ReNcell CX (cell line): ENCODE measurements around a stretch of chr2.

- PRO-cap = no peak
Observed at GRCh38 chr2:176477371-176477734, 208.1 kb downstream of the MTX2 start.

GRCh38 chr2:176495135-176495564 is 225.9 kb downstream of the MTX2 start:
- PRO-cap = no peak

- PRO-cap = no peak
Observed at GRCh38 chr2:176643678-176644140, 374.5 kb downstream of the MTX2 start.

- PRO-cap = no peak
Observed at GRCh38 chr2:176743866-176744484, 468.6 kb upstream of the HNRNPA3 start.

DNA sequence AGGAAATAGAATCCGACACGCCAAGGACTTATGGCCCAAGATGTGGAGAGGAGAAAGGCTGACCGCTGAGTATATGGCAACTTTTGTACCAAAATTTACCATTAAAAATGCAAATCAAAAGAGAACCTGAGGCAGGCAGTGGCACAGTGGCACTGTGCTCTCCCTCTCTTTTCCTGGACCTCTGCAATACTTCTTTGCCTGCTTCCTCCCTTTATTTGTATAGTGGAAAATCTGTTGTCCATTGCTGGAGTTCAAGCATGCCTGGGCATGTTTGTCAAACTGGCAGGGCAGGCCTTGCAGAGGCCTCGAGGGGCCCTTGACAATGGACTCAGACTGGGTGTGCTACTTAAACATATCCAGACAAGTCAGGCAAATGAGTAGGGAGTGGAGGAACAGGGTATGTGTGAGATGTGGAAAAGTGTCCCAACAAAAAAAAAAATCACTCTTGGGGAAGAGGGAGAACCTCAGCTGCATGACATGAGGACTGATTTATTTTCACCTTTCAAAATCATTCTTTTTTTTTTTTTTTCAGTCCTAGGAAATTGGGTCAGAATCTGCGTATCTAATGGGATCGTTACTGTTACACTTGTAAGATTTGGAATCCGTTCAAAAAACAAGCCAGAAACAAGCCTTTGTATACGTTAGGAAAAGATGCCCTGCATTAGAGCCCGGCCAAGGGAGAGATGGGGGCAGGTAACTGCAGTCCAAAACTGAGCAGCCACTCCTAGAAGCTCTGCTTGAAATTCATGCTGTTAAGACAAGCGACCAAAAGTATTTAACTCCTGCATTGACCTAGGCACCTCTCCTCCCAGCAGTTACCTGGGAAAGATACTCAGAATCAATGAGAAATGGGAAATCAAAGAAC is 42.3 kb upstream of the HNRNPA3 start:
- PRO-cap = no peak

DNA sequence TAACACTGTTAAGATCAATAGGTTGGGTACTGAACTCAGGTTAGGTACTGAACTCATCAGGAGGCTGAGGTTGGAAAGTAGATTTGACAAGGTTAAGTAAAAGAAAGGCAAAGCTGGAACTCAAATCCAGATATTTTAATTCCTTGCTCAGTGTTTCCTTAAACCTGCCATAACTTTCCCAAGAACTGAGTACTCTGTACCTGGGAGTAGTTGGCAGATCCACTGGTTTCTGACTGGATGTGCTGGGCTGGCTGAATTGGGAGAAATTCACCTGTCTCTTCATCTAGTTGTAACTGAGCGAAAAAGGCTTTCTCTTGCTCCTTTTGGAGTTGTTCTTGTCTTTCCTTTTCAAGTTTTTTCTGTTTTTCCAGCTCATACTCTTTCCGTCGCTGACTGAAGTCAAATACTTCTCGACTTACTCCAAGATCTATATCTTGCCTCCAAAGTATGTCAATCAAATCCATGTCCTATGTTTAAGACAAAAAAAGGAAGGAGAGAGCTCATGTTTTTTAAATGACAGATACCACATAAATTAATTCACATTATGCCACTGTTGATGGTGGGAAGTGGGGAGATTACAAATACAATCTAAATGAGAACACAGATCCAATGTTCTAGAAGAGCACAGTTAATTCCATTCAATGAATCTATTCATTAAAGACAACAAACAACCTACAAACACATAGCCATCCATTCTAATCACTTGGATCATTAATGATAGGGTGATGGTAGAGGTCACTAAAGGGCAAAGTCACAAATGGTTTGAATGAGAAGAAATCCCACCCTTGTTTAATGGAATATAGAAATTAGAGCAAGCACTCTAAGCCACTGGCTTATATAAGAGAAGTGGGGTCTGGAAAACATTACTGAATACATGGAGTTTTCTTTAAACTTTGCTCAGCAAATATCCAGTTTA is 21.5 kb downstream of the HNRNPA3 start:
- PRO-cap = no peak

GRCh38 chr2:177265765-177266225 is 1.3 kb upstream of the NFE2L2 start:
- PRO-cap = no peak

GRCh38 chr2:177551214-177552204 is 1.1 kb downstream of the TTC30B start:
- PRO-cap = no peak

DNA sequence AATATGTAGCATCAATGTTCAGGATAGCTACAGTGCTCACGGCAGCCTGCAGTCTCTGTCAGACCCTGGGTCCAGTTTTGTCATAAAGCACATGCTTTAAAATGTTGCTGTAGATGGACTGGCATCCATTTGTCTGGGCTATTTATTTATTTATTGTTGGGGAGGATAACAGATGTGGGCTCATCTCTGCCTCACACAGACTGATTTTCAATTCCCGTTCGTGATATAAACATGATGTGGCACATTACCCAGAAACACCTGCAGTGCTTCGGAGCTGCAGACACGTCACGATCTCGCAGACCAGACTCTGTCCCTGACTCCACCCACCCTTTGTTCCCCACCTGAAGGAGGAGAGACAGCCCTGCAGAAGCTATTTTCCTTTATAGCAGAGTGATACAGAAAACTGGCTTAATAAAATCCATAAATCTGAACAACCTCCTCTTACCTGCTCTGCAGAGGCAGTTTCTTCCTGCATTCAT is 7.7 kb upstream of the TTC30A start:
- PRO-cap = no peak

- PRO-cap = no peak
Observed at GRCh38 chr2:177784462-177784819, 165.9 kb upstream of the TTC30A start.

- PRO-cap = no peak
Observed at GRCh38 chr2:177972927-177973148, 99.7 kb downstream of the PDE11A start.

DNA sequence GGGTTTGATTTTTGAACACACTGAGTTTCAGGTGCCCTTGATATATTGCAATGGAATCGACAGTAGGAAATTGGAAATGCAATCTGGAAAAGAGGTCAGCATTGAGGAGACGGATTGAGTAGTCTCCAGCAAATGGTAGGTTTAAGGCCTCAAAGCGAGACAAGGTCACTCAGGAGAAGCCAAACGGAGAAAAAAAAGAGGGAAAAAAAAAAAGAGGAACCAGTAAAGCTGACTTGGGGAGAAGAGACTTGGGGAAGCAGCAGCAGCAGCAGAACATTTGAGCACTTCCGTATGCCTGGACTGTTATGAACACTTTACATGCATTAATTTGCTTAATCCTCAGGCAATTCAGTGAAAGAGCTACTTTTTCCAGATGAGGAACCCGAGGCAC is 81.2 kb downstream of the OSBPL6 start:
- PRO-cap = no peak

DNA sequence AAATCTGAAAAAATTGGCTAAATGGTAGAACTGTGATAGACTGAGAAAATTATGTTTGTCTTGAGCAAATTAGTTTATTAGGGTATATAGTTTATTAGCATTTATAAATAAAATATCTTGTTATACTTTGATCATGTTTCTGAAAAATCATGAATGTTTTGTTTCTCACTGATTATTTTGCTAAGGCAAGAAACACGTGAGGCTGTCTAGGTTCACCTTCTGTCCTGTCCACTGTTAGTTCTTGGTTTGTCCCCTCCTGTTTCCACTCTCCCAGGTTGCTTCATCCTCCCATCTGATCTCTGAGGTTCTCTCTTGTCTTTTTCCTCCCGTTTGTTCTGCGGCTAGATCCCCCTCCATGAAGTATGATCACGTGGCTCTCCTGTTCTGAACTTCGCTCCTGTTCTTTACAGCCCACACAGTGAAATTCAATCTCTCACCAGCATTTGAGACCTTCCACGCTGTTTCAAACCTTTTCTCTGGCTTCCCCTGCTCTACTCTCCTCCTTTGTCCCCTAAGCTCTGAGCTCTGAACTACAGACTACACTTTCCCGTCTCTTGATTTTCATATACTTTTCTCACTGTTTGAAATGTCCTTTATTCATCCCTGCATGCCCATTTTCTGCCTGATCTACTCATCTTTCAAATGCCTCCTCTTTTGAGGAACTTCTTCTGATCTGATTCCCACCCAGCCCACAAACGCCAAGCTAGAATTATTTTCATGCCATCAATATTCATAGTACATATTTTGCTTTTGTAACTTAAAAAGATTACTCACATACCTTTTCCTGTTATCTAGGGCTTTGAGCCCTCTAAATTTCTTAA is 83.4 kb downstream of the OSBPL6 start:
- PRO-cap = no peak

DNA sequence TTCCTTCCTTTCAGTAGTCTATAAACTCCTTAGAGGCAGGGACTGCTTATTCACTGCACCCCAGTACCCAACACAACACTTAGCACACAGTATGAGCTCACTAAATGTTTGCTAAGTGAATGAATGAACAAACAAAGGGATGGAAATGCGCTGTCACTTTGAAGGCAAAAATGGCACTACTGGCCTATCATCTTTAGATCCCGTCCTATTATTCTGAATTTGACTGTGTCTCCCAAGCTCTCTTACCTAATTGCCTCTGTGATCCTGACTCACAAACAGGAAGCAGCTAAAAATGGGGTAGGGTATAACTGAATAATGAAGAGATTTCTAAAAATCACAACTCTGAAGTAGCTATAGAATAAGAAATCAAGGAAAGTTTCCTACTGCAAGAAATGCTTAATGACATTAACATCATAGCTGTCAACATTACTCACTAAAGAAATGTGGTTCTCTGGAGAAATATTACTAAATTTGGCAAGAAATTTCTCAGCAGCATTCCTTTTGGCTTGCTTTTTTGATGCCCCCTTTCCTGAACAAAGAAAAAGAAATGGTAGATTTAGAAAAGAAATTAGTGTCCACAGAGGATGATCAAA is 9.7 kb downstream of the PRKRA start:
- PRO-cap = no peak

GRCh38 chr2:178478773-178479612 is 593 bp upstream of the FKBP7 start:
- PRO-cap = unidirectional peak, minus-strand start at chr2:178479105

DNA sequence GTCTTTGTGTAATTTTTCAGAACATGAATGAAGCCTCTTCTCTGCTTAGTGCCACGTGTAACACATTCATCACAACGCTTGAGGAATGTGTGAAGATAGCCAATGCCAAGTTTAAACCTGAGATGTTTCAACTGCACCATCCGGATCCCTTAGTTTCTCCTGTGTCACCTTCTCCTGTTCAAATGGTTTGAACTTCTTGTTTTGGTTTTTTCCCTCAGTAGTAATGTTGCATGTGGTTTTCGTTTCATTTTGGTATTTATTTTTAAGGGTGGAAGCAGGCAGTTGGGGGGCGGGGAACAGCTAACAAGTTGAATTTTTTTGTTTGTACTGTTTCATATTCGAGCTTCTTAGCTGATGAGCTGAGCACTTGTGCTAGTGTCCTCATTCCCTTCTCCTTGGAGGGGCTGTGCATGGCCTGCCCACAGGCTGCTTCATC is 15.2 kb downstream of the PLEKHA3 start:
- PRO-cap = no peak

GRCh38 chr2:178559782-178560436 is 79.7 kb downstream of the PLEKHA3 start:
- PRO-cap = no peak

DNA sequence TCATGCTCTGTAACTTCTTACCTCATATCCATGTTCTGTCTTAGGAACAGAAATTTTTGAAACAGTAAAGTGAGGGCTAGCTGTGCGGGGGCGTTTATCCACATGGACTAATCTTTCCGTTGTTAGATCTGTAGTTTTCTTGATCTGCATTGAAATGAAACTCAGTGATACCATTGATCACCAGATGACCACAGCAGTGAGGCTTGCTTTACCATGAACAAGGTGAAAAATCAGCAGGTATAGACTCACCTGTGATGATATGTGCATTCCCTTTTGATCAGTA is 21.7 kb downstream of the TTN start:
- PRO-cap = no peak

GRCh38 chr2:179058590-179059045 is 8.7 kb upstream of the CCDC141 start:
- PRO-cap = no peak

DNA sequence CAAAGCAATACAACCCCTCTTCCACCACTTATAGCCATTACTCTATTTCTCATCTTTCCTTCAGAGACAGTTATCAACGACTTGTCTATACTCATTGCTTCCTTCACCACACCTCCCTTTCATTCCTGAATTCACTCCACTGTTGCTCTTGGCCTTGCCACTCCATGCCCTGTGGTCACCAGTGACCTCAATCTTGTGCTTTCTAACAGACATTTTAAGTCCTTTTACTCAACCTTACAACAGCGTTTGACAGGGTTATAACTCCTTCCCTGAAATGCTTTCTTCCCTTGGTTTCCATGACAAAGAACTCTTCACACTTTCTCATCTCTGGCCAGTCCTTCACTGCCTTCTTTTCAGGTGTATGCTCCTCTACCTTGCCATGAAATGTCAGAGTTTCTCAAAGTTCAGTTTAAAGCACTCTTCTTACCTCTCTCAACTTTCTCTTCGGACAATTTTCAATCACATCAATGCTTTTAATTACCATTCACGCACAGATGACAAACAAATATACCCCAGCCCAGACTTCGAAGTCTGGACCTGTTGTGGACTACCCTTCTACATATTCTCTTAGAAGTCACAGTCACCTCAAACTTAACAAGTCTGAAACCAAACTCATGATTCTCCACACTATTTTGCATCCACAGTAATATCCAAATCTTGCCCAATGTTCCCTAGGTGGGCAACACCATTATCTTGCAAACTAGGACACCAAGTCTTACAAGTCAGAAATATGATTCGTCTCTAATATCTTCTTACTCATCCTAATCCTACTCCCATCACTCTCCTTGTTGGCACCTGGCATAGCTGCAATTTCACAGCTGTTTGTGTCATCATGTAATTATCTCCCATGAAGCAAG is 90.9 kb upstream of the CCDC141 start:
- PRO-cap = no peak